Thoracic aorta endothelial cell (primary cell): ENCODE measurements around the genes LATS2 and TNFRSF19.

GRCh38 chr13:18408572-18408986, 773.0 kb downstream of the TUBA3C start:
- CAGE, long polyA plus RNA: no peak

DNA sequence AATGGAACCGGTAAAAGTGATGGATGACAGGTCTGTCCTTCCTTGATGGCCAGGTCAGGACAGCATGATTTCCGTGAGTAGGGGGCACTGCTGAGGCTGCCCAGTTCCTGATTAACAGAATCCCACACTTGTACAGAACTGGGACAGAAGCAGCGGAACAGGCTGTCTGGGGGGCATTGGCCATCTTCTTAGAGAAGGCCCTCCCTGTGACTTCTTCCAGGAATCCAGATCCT, 31.9 kb downstream of the TUBA3C start:
- CAGE, long polyA plus RNA: no peak

- CAGE, long polyA plus RNA: no peak
Measured at GRCh38 chr13:19646777-19647280, 13.4 kb downstream of the MPHOSPH8 start.

DNA sequence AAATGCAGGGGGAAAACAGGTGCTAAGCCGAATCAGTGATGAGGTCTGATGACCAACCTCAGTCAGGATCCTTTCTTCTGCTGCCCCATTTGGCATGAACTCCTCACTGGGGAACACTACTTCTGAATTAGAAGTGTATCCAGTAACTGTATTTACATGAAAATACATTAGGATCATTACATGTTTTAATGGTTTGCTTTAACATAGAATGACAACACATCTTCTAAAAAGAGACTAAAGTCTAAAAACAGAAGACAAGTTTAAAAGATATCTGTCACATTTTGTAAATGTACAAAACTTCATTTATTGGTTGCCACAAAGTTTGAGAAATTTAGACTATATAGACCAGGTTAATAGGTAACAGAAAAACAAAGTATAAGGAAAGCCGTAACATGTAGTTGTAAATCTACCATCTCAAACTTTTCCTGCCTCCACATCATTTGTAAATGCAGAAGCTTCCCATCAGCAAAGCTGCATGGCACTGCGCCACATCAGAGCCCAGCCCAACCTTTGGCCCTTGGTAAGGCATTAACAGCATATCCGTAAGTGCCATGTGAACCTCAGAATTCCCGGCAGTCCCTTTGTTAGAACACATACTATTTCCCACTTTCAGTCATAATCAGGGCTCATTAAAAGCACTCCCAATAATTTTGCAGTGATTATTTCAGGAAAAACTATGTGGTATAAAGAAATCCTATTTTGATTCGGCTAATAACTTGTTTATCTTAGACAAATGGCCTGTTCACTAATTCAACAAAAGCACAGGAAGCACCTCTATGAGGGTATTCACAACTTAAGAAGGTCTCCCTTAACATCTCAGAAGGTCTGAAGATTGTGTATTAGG, 51.5 kb downstream of the MPHOSPH8 start:
- CAGE, long polyA plus RNA: no peak

DNA sequence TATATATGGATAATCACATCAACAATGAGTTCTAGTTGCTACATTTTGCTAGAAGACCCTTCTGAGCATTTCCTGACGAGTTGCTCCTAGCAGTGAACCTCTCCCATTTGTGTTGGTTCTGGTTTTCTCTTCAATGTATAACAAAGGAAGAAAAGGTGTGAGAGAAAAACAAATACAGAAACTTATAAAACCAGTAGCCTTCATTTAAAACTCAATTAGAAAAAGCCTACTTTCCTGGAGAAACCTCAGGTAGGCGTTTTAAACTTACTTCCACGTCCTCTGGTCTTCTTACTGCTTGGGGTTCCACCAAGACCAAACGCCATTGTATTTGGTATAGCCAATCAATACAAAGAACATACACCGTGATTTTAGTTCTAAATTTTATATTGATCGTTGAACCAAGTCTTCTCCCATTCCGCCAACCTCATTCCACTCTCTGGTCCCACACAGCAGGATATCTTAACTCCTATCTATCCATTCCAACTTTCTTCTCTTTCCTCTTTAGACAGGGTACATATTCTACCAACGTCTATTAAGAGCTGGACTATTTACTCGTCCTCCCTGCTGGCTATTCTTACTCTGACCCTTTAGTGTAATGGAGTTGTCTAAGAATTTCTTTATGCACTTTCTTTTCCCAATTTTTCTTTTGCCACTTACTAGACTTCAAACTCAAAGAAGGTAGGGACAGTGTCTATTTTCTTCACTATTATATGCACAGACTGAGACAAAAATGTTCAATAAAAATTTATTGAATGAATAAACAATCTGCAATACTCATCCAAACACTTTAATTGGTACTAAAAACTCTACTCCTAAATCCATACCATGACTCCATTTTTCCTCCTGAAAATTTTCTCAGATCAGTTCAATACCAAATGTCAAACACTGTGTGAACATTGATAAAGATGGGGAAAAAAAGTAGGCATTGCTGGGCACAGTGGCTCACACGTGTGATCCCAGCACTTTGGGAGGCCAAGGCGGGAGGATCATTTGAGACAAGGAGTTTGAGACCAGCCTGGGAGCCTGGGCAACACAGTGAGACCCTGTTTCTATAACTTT, 57.2 kb downstream of the MPHOSPH8 start:
- CAGE, long polyA plus RNA: no peak

- CAGE, long polyA plus RNA: no peak
Measured at GRCh38 chr13:20055460-20055892, 96.9 kb downstream of the ZMYM2 start.

- CAGE, long polyA plus RNA: no peak
Measured at GRCh38 chr13:20131366-20131869, 29.4 kb downstream of the GJA3 start.

GRCh38 chr13:20188564-20189733, 3.8 kb downstream of the GJB2 start:
- CAGE, long polyA plus RNA: no peak

DNA sequence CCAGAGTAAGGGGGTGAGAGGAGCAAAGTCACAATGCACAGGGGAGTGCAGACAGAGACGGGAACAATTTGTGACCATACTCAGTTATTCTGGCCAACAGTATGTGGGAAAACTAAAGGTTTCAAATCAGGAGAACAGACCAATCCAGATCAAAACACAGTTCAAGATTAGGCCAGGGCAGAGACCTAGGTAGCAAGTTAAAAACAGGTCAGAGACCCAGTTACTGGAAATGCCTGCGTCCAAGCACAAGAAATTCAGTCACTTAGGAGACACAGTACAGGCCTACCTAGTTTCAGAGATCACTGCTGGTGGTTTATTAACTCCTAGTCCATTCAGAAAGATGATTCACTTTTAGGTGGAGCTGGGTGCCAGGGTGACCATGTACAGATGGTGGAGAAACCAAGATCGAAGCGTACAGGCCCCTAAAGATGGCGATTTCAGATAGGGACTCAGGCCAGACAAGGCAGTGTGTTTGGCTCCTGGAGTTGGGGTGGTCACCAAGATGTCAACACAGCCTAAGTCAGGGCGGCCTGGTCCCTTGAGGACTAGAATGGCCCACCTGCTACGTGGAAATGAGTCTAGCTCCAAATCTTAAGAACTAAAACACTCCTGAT, 21.9 kb downstream of the CRYL1 start:
- CAGE, long polyA plus RNA: no peak

DNA sequence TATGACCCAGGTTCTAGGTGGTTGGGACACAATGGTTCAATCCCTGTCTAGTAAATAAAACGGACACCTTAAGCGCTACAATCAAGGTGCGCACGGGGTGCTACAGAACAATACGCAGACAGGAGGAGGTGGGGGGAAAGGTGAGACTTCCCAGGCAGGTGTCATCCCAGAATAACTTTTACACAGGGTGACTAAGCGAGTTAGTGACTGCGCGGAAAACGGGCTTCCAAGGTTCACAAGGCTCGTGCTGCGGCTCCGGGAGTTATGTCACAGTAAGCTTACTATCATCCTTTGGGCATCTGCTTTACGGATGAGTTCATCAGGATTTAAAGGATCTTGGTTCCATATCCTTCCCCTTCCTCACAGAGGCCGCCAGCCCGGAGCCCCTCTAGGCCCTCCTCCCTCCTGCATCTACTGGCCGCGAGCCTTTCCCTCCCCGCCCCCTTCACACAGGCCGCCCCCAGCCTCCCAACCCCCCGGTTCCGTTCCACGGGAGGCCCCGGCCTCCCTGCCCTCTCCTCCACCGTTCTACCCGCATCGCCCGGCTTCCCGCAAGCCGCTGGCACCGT, 479 bp upstream of the IFT88 start:
- CAGE, long polyA plus RNA: no peak

GRCh38 chr13:20703846-20704015, 232 bp downstream of the IL17D start:
- CAGE, long polyA plus RNA: no peak

DNA sequence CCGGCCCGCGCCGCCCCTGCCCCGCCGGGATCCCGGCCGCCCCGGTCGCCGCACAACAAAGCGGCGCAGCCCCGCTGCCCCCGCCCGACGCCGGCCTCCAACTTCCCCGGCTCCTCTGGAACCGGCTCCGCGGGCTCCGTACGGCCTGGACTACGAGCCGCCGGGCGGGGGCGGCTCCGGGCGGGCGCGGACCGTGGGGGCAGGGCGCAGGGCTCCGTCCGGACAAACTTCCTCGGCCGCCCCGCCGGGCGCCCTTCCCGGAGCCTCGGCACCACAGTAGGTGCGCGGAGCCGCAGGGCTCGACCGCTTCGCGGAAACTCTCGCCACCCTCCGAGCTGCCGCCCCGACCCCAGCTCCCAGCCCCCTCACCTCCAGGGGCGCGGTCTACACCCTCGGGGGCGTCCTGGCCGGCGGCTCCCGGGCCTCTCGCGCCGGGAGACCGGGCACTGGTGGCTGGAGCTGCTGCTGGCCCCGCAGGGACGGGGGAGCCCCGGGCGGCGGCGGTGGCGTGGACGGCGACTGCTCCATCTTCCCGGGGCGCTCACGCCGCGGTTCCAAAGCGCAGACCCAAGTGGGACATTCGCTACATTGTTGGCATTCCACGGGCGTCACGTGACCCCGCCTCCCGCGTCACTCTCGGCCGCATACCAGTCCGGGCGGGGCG, at the start of gene LATS2:
Gene LATS2 (minus strand): TSS at position 610 of the 664 bp plus-strand sequence.
- CAGE, long polyA plus RNA: no peak

DNA sequence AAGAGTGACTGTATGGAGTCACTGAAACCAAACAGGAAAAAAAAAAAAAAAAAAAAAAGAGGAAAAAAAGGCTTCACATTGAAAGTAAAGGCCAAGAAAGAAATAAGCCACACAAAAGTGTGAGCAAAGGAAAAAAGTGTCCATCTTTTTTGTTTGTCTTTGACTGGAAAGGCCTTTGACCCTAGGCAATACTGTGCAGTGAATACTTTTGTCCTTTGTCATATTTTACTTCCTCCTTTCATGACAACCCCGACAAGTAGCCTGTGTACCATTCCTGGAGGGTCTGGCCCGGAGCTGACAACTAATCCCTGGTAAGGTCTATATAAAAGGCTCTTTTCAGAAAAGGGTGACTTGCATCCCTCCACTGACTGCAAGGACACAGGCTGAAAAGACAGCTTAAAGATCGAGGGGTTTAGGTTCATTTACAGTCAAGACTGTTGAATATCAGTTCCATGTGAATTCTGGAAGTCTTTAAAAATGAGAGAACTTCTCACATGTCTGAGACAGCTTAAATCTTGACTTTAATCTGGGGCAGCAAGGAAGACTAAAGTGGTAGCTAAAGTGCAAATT, 13.0 kb upstream of the MICU2 start:
- CAGE, long polyA plus RNA: no peak

DNA sequence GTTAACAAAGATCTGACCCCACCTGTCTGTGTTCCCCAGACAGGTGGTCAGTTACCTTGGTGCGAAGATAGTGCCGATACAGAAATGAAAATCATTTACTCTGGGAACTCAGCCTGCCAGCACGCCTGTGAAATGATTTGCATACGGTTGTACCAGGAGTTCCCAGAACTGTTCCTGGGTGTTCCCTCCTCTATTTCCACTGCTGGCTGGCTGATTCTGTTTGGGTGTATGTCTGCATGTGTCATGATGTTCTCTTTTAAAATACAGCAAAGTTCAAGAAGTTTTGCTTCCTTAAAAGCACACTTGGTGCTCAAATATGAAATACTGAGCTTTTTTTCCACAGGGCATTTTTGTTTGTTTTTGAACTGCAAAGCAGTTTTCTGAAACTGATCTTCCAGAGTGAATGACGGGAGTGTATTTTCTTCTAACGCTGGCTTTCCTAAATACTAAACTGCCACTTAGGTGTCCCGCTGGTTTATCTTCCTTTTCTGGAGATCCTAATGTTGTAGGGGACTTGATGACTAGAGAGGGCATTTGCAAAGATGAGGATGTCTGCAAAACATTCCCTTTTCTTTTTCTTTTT, 527.3 kb downstream of the FGF9 start:
- CAGE, long polyA plus RNA: no peak

GRCh38 chr13:23354434-23355129, 78.9 kb downstream of the SACS start:
- CAGE, long polyA plus RNA: no peak

DNA sequence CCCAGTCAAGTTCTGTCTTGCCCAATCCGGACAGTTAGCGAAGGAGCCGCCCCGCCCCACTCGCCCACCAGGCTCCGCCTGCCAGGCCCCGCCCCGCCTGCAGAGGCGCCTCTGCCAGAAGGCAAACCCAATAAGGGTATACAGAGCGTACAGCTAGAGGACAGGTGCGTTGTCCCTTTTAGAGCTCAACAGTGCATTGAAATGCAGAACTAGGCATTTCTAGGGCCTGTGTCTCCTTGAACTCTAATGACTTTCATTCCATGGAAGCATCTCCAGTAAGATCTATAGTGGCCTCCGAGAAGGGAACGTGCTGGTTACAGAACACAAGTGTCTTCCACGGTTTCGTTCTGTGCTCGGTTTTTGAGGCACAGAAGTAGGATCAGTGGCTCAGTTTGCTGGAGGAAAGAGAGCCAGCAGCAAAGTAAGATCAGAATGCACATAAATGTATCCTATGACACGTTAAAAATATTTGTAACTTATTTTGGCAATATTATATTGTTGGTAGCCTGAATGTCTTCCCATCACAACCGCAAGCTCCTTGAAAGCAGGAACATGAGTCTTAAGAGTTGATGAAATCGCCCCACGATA, 57.7 kb downstream of the SACS start:
- CAGE, long polyA plus RNA: no peak

DNA sequence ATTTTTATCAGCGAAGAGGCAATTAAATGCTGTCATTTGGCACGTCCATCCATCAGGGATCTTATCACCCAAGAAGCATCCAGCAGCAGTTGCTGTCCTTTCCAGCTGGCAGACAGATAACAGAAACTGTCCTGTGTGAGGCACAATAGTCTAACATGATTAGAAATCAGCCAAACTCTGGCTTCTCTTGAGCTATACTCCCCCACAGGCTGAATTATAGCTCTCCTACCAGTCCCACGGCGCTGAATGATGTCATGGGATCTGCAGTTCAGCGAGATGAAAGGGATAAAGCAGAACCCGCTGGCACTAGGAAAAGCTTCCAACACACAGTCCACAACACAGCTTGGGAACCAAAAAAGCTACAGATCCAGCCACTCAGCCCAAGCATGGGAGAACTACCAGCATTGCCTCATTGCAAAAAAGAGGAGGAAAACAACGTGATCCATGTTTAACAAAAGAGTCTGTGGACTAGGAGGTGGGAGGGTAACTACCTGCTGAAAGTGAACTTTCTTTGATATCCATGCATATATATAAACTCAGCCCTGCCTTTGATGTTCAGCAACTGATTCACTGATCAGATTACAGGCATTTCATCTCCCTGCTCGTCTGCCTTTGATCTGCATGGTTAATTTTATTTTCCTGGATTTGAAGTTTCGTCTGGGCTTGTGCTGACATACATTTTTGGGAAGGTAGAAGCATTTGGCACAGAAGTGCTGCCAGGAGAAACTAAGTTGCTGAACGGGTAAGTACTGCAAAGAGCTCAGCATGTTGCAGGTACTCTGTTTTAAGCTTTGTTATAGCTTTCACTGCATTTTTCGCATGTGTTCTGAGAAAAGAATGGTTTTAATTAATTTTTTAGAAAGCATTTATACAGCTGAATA, at the start of gene TNFRSF19:
Gene TNFRSF19 (plus strand): TSS at position 306 of the 881 bp plus-strand sequence.
- CAGE, long polyA plus RNA: no peak

- CAGE, long polyA plus RNA: no peak
Measured at GRCh38 chr13:23608681-23609199, 38.5 kb downstream of the TNFRSF19 start.

DNA sequence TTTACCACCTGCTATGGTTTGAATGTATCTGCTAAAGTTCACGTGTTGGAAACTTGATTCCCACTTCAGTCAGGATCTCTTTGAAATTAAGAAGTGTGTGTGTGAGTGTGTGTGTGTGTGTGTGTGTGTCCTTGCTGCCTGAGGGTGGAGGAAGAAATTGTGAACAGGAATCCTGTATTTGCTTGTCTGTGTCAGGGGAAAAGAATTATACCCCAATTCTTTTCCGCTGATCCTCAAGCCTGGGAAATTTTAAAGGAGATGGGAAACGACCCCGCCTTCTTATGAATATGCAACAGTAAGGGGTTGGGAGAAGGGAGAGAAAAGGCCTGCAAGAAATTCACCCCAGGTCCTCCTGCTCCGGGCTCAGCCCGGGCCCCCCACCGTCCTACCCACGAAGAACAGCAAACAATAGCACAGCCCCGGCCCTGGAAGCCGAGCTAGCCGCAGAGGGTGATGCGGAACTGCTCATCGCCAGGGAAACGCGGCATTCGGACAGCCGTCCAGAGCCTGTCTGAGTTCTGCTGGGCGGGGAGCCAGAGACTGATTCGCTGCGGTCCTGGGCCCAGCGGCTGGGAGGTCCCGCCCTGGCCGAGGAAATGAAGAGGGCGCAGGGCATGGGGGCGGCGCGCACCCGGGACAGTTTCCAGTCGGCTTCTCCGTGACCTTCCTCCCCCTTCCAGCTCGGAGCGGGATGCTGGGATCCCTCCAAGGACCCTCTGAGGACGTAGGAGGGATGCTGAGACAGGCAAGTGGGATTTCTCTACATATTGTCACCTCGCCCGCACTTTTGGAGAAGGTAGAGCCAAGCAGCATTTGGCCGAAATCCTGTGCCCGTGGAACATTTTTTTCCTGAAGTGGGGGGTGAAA, 90.2 kb upstream of the MIPEP start:
- CAGE, long polyA plus RNA: no peak

- CAGE, long polyA plus RNA: no peak
Measured at GRCh38 chr13:23995743-23996060, 106.5 kb upstream of the MIPEP start.